HTERT-HM (cell line): ENCODE measurements around the genes KCNH8, RAB5A, SGO1 and ZNF385D.

GRCh38 chr3:16400416-16401032, 113.0 kb downstream of the RFTN1 start:
- RRBS = no CpG with 5 or more reads among the region's 10 CpGs

DNA sequence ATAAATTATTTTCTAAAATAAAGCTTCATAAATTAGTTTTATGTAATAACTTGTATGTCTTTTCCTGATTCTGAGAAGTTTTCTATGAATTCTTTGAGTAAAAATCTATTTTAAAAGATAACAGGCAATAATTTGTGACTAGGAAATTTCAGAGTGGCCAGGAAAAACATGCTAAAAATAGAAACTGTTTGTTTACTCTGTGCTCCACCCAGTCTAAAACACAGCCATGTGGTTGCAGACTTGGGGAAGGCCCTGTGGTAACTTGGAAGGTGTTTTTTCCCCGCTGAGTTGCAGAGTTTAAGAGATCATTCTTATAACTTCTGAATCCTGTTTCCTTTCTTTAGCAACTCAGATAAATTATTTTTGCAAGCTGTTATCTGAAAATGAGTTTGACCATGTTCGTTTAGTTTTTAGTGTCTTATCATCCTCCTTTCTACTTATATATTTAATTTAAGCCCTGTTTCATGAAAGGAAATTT, 22.0 kb downstream of the PLCL2 start:
- RRBS = no CpG with 5 or more reads among the region's 2 CpGs

- RRBS = no CpG with 5 or more reads among the region's 4 CpGs
Observed at GRCh38 chr3:17088905-17089336, 204.2 kb downstream of the PLCL2 start.

DNA sequence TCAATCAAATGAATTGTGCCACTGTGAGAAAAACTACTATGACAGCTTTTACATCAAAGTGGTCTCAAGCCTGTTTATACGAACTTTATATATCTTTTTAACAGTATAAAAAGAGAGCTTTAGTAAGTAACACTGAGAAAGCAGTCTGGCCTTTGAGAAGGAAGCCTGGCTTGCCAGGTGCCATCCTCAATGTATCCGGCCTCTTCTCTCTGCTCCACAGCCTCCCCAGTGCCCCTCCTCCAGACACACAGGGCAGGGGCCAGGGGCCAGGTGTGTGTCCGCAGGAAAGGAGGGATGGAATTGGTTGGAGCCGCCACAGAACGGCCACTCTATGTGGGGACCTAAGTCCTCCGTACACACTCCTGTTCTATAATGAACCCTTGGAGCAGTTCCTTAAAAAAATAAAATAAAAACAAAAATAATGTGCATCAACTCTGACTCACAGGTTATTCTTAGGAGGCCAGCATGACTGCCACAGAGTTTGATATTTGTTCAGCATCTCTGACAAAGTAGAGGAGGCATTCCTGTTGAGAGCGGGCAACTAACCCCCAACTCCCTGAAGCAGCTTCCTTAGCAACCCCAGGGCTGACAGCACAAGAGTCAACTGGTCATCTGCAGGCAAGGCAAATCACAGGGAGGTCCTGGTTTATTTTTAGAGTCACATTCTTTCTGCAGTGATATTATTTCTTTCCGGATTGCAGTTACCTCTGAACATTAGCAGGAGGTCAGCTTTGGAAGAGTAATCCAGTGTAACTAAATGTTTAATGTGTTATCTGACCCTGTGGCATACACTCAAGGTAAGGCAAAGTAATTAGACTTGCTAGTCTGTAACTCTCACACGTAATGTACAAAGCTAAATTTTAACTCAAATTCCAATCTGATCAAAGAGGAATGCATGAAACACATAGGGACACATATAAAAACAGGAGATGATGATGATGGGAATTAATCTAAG, 272.8 kb downstream of the PLCL2 start:
- RRBS = no CpG with 5 or more reads among the region's 9 CpGs

DNA sequence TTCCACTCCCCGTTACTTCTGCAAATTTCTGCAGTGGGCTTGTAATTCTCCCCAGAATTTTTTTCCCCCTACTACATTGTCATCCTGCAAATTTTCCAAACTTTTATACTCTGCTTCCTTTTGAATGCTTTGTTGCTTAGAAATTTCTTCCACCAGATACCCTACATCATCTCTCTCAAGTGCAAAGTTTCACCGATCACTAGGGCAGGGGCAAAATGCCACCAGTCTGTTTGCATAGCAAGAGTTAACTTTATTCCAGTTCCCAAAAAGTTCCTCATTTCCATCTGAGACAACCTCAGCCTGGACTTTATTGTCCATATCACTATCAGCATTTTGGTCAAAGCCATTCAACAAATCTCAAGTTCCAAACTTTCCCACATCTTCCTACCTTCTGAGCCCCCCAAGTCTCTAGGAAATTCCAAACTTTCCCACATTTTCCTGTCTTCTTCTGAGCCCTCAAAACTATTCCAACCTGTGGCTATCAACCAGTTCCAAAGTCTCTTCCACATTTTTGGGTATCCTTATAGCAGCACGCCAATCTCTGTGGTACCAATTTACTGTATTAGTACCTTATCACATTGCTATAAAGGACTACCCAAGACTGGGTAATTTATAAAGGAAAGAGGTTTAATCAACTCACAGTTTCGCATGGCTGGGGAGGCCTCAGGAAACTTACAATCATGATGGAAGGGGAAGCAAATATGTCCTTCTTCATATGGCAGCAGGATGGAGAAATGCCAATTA, 307.5 kb downstream of the TBC1D5 start:
- RRBS = no CpG with 5 or more reads among the region's 4 CpGs

- RRBS = no CpG with 5 or more reads among the region's 10 CpGs
Observed at GRCh38 chr3:17617396-17618009, 124.9 kb downstream of the TBC1D5 start.

DNA sequence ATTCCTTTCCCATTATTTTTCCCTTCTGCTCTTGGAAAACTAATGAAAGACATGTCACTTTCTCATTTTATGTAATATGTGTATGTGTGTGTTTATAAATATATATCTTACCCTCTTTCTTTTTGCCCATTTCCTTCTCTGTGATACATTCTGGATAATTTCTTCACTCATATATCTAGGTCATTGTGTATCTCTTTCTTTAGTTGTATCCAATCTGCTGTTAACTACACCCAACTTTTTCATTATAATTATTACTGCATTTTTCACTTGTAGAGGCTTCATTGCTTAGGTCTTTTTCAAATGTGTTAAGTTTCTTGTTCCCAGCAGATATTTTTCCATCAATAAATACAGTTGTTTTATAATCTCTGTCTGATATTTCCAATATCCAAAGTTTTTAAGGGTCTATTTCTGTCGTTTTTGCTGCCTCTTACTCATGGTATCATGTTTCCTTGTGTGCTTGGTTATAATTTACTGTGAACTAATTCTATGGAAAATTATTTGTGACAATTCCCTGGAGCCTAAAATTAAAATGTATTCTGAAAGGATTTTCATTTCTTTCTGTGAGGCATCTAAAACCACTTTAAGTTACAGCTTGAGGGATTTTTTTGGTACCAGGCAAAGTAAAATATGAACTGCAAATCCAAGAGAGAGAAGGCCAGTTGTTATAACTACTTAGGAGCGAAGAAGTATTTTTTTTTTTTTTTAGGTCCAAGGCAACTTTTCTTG, 17.6 kb downstream of the TBC1D5 start:
- RRBS = no CpG with 5 or more reads among the region's 2 CpGs

GRCh38 chr3:18341093-18341478, 84.1 kb downstream of the SATB1 start:
- RRBS = no CpG with 5 or more reads among the region's 1 CpG

DNA sequence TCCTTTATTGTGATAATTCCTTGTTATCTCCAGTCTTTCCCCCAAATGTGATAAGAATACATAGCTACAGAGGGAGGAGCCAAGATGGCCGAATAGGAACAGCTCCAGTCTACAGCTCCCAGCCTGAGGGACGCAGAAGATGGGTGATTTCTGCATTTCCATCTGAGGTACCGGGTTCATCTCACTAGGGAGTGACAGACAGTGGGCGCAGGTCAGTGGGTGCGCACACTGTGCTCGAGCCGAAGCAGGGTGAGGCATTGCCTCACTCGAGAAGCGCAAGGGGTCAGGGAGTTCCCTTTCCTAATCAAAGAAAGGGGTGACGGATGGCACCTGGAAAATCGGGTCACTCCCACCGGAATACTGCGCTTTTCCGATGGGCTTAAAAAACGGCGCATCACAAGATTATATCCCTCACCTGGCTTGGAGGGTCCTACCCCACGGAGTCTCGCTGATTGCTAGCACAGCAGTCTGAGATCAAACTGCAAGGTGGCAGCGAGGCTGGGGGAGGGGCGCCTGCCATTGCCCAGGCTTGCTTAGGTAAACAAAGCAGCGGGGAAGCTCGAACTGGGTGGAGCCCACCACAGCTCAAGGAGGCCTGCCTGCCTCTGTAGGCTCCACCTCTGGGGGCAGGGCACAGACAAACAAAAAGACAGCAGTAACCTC, 91.0 kb upstream of the SATB1 start:
- RRBS = no CpG with 5 or more reads among the region's 22 CpGs

DNA sequence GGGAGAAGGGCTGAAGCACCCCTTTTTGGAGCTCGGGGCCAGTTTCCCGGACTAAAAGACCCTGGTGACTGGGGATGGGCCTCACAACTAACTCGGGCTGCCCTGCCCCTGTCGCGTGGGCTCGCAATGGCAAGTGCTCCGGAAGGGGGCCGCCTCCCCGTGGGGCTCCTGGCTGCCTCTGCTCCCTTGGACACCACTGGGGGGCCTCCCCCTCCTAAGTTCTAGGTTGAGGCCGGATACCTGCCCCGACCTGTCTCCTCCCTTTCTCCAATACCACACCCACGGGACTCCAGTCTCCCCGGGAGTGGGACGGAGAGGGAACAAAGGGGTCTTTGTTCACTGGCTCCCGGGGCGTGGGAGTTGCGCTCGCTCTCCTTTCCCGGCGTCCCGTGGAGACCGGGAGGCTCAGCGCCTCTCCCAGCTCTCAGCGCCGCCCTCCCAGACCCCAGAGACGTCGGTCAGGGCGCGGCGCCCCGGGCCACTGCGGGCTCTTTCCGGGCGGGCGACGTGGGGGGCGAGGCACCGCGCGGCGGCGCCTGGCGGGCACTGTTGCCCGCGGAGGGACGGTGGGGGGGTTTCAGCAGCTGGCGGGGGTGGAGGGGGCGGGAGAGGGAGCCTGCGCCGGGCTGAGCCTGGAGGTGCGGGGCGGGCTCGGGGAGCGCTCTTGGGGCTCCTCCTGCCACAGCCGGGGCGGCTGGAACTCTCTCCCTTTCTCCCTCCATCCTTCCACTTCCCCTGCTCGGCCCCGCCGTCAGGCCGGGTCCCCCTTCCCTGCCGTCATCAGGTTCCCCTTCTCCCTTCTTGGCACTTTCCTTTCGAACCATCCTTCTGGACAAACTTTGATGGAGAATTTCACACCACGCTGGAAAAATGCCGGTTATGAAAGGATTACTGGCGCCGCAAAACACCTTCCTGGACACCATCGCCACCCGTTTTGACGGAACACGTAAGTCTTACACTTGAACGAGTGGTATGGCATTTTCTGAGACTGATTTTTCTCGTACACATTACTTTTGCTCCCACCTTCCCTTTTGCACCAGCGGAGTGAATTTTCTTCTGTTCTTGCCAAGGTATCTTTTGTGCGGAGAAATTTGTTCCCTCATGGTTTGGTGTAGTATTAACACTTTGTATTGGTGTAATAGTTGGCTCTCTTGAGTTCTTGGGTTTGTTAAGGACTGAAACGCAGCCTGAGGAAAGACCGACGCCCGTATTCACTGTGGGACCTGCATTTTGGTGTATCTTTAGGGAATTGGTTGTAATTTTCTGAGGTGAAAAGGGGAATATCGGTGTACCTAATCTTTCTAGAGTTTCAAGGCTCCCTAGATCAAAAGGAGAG, at the start of gene KCNH8:
Gene KCNH8 (plus strand): TSS at position 661 of the 1,336 bp plus-strand sequence.
- RRBS = 12% methylated on average over 37 of the region's 79 CpGs

DNA sequence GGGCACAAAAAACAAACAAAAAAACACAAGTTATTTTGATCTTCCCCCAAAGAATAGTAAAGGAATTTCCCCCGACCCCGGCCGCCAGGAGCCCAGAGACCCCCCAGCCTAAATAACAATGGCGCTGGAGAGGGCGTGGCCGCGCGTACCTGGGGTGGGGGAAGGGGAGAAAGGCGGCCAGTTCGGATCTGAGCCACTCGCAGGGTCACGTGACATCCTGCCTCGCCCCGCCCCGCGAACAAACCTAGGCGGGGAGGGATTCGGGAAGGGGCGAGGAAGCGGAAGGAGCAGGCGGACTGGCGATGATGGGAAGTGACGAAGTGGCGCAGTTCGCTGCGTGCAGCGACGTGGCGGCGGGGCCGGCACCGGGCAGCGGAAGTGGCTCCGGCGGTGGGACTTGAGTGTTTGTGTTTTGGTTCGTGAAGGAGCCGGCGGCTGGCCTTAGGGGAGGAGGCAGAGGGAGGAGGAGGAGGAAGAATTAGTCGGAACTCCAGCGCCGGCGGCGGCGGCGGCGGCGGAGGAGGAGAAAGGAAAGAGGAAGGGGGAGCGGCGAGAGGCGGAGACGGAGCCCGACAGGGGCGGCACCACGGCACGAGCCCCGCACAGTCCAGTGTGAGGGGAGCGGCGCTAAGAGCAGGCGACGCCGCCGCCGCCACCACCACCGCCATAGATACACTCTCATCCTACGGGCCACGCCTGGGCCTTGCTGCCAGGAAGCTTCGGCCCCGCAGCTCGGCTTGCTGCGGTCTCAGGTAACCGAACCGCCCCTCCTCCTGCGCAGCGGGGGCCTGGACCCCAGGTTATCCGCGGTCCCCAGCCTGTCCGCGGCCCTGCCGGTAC, at the start of gene RAB5A:
Gene RAB5A (plus strand): TSS at position 328 of the 840 bp plus-strand sequence.
- RRBS = 2% methylated on average over 6 of the region's 79 CpGs

- RRBS = no CpG with 5 or more reads among the region's 8 CpGs
Observed at GRCh38 chr3:20141684-20142525, 44.1 kb downstream of the SGO1 start.

GRCh38 chr3:20185760-20186694, at the start of gene SGO1:
Gene SGO1, minus strand, starts transcription at chr3:20186206.
- RRBS = 2% methylated on average over 11 of the region's 65 CpGs

DNA sequence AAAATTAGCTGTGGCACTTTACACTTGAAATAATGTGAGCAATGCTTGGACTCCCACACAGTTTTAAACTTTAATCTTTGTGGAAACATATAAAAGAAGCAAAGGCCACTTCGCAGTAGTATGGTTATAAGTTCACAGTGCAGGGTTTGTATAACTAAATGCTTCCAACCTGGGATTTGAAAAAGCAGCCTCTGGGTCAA, 46.9 kb upstream of the SGO1 start:
- RRBS = no CpG with 5 or more reads among the region's 1 CpG

- RRBS = no CpG with 5 or more reads among the region's 1 CpG
Observed at GRCh38 chr3:21419016-21419432, 332.0 kb downstream of the ZNF385D start.

GRCh38 chr3:21672551-21672828, 78.5 kb downstream of the ZNF385D start:
- RRBS = no CpG with 5 or more reads among the region's 2 CpGs

DNA sequence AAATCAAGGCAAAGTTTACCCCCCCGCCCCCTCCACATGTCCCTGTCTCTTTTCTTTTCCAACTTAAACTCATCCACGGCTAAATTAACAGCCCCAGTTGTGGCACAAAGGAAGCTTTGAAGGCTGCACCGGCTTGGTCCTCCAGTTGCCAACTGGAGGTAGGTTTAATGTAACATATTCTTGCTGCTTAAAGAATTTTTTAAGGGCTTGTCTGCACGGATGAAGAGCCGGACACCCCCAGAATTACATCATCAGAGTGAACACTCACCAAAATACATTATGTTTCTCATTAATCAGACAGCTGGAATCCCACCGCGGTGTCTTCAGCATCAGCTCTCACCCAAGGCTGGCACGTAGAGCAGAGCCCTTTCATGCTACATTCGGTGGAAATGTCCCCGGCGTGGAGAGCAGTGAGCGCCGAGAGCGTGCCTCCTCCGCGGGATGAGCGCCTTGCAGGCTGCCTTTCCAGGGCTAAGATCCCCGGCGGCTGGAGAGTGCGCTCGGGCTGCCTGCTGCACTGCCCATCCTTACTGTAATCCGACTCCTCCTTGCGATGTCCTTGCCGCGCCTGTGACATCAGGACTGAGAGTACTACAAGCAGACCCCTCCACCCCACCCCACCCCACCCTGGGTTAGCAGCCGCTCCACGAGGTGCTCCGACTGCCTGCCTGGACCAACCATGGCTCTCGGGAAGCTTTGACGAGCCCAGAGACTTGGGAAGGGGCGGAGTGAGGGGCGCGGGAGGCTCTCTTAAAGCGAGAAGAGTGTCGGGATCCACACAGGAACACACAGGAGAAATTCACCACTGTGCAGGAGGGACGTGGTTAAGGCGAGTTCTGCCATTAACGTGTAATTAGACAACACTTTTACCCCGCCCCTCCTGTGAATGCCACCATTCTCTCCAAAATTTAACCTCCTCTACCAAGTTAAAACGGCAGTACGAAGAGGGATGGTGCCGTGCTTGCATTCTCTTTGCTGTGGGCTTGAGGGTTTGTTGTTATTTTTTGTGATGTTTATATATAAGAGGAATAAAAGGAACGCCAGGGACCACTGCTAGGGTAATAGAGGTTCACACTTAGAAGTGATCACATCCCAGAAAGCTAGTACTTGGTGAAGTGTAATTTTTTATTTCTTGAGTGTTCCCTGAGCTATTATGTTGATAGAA, at the start of gene ZNF385D:
Gene ZNF385D (minus strand): TSS at position 584 of the 1,165 bp plus-strand sequence.
- RRBS = 4% methylated on average over 9 of the region's 43 CpGs

DNA sequence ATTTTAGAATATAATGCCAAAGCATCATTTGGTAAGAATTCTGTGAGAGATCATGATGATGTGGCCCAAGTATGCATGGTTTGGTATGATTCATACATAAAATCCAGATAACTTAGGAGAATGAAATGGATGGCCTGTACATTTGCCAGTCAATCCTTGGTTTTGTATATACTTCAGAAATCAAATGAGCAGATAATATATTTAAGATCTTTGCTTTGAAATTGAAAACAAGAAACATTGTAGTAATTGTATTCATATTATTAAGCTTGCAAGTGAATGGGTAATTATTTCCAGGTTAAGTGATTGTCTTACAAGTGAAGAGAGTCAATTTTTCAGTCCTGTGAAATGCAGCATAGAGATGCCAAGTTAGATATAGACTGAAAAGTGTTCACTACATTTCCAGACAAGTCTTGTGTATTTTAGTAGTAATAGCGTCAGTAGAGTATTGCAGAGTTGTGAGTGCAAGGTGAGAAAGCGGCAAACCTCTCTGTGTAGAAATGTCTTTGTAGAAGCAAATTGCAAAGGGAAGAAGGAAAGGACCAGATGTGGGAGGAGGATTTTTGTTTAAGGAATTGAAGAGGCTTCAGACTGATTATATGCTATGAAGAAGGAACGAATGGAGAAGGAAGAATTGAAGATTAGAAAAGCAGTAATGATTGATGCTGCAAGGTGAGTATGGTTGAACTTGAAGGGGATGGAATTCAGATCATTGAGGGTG, 61.6 kb downstream of the UBE2E2 start:
- RRBS = no CpG with 5 or more reads among the region's 3 CpGs

GRCh38 chr3:23389628-23390161, 186.6 kb downstream of the UBE2E2 start:
- RRBS = no CpG with 5 or more reads among the region's 4 CpGs

DNA sequence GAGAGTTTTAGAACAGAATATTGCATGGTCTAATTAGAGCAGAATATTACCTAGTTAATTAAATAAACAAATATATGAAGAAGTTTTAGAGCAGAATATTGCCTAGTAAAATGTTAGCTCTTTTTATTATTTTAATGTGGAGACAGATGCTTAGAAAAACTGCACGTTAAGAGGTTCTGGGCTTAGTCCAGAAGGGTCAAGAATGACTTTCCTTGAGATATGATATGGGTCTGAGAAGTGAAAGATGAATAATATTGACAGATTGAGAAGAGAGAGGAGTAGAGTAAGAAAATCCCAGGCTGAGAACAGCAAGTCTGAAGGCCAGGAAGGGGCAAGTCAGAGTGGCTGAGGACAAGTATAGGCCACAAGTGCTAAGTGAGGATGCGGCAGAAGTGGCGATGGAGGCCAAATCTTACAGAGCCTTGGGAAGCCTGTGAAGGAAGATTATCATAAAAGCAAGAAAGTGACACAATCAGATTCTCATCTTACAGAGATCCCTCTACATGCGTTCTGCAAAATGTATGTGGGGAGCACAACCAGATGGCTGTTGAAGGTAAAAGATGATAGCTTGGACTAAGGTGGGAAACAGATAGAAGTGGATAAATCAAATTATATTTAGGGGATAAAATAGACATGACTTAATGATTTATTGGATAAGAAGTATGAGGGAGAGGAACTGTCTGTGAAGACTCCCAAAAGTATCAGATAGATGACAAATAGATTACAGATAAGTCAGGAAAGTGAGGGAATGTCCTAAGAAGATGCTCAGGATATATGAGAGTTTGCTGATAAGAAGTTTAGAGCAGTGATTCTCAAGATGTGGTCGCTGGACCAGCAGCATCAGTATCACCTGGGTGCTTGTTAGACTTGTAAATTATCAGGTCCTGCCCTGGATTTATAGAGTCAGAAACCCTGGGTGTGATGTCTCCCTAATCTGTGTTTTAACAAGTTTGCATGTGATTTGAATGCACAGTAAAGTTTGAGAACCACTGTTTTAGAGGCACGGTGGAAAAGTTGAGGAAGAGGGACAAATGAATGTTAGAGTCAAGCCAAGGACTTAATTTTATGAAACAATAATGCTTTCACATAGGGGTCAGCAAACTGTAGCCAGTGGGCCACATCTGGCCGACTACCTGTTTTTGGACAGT, 189.8 kb downstream of the UBE2E2 start:
- RRBS = no CpG with 5 or more reads among the region's 7 CpGs